Sternocleidomastoid (tissue), 1 donor: ENCODE measurements around a stretch of chr16.

GRCh38 chr16:74695794-74696349 lies 4.8 kb downstream of the MLKL start:
- PRO-cap: unidirectional peak, plus-strand start at chr16:74696103; unidirectional peak, plus-strand start at chr16:74696179

GRCh38 chr16:74724320-74725460 lies 24.0 kb upstream of the MLKL start:
- PRO-cap: no peak

DNA sequence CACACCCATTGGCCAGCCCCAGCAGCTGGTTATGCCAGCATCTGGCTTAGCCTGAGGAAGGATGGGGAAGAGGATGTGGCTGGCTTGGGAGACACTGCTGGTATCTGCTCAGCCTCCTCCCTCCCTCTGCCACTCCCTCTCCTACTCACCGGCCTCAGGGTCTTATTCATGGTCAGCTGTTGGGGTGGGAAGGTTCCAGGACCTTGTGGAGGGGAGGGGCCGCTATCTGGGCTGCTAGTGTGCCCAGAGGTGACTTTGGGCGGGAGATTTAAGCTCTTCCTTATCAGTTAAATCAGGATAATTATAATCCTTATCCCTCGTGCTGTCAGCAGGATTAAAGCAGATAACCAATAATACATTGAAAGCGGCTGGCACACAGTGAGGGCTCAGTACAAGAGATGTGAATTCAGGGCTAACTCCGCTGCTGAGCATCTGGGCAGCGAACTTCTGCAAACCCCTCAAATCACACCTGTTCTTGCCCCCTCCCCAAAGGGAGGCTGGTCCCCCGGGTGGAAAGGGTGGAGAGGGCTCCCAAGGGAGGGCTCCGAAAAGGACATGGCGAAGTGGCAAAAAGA lies 36.1 kb upstream of the MLKL start:
- PRO-cap: no peak

DNA sequence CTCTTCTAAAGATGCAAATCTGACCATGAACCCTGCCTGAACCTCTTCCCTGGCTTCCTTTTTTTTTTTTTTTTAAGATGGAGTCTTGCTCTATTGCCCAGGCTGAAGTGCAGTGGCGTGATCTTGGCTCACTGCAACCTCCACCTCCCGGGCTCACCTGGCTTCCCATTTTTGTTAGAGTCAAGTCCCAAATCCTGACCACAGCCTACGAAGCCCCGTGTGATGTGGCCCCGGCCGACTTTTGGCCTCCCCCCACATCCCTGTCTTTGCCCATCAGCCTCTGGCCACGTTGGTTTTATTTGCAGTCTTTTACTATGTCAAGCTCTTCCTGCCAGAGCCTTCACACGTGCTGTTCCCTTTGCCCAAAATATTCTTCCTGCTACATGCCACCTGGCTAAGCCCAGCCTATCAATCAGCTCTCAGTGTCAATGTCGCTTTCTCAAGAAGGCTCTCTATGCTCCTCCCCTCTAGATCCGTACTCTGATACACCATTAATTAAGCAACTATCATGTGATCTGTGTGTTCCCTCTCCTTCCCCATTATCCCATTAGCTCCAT lies 2.6 kb downstream of the FA2H start:
- PRO-cap: no peak

GRCh38 chr16:74912163-74912523 lies 72.8 kb downstream of the WDR59 start:
- PRO-cap: no peak

DNA sequence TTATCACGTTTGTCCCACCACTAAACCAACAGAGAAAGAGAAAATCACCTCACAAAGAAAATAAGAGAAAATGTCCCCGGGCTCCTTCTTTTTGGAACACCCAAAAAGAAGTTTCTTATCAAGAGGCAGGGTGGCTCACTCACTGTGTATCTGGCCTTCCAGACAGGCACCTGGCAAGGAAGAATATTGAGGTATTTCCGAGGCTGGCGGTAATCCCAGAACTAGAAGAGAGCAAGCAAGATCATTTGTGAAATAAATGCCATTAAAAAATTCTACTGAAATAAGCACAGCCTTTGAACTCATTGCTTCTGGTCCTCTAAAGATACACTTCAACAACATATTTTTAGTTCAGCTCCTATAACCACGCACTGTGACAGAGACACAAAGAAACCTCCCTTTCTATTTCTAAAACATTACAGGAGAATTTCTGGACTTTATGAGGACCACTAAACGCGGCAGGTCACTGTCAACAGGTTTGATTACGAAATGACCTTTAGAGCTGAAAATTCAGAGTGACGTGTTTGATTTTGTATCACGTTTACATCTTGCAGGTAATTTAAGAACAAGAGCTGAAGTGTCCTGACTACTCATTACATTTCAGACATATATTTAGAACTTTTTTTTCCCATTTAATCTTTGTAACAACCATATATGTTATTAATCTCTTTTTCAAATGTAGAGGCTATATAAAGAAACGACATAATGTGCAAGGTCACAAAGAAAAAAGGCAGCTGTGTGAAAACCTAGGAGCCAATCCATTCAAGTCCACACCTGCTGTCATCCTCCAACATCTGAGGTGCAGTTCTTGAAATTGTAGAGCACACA lies 60.9 kb downstream of the WDR59 start:
- PRO-cap: no peak

GRCh38 chr16:74991549-74992595 lies 6.9 kb upstream of the WDR59 start:
- PRO-cap: no peak

DNA sequence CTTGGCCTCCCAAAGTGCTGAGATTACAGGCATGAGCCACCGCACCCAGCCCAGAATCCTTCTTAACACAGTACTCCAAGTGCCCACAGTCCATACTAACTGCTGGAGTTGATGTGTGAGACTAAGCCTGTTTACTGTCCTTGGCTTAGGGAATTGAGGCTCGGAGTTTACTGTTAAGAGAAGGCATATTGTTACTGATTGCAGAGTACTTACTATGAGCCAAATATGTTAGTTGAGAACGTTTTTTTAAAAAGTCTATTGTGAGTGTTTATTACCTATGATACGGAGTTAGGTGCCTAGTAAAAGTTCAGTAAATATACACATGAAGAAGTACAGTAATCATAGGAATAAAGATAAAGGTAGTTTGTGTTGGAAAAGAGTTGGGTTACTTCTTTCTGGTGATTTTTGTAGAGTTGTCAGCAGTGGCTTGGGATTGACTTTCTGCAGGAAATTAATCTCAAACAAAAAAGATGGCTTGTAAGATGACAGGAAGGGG lies 25.3 kb downstream of the ZNRF1 start:
- PRO-cap: no peak

- PRO-cap: no peak
Observed at GRCh38 chr16:75045260-75045647, 46.4 kb downstream of the ZNRF1 start.

DNA sequence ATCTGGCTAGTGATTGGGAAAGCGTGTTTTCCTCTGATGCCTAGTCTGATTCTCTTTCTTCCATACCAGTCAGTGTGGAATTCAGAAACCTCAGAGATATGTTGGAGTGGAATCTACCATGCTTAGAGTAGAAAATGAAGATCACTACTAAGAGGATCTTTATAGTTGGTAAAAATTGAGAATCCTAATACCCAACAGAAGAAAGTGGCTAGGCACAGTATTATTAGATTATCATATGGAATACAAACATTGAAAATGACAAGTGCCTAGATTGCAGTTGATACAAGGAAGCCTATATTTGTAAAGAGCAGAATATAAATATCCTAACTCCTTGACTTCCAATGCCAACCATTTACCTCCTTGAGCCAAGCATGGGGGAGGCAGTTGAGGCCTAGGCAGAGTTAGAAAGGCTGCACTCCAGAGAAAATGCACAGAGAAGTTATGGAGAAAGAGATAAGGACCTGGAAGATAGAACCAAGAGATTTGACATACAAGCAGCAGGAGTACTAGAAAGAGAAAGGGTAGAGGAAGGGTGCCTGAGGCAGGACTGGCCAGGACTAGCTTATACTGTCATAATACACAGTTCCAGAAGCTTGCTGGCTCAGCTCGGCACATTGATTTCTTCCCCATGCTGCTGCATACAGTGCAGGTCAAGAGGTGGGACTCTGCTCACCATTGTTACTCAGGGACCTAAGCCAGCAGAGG lies 33.1 kb downstream of the LDHD start:
- PRO-cap: no peak

GRCh38 chr16:75247988-75248563 lies 3.3 kb downstream of the BCAR1 start:
- PRO-cap: unidirectional peak, minus-strand start at chr16:75248151

- PRO-cap: unidirectional peak, plus-strand start at chr16:75255433
Observed at GRCh38 chr16:75254933-75255712, 3.7 kb upstream of the BCAR1 start.

GRCh38 chr16:75264600-75265507 lies 13.4 kb upstream of the BCAR1 start:
- PRO-cap: unidirectional peak, plus-strand start at chr16:75265142; unidirectional peak, plus-strand start at chr16:75265354

DNA sequence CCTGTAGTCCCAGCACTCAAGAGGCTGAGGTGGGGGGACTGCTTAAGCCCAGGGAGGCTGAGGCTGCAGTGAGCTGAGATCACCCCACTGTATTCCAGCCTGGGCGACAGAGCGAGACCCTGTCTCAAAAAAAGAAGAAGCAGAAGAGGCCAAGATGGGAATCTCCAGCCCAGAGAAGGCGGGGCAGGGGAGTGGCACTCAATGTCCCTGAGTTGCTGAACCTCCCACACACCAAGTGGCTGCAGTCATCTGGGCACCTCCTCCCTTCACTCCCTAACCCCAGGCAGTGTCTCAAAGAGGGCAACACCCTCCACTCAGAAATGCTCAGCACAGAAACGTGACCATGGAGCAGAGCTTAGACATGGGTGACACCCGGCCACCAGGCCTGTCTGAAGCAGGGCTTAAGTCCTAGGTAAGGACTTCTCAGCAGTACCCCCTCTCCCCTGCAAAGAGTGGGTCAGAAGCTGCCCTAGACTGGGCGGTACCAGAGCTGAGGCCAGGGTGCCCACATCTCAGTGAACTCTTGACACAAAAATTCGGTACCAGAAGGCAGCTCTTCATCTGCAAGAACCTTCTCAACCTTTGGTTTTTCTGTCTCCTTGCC lies 36.3 kb upstream of the BCAR1 start:
- PRO-cap: no peak

GRCh38 chr16:76023028-76023301 lies 254.2 kb upstream of the CNTNAP4 start:
- PRO-cap: no peak

GRCh38 chr16:76879340-76879812 lies 311.6 kb upstream of the MON1B start:
- PRO-cap: no peak

- PRO-cap: no peak
Observed at GRCh38 chr16:77200112-77200815, 1.1 kb downstream of the SYCE1L start.

DNA sequence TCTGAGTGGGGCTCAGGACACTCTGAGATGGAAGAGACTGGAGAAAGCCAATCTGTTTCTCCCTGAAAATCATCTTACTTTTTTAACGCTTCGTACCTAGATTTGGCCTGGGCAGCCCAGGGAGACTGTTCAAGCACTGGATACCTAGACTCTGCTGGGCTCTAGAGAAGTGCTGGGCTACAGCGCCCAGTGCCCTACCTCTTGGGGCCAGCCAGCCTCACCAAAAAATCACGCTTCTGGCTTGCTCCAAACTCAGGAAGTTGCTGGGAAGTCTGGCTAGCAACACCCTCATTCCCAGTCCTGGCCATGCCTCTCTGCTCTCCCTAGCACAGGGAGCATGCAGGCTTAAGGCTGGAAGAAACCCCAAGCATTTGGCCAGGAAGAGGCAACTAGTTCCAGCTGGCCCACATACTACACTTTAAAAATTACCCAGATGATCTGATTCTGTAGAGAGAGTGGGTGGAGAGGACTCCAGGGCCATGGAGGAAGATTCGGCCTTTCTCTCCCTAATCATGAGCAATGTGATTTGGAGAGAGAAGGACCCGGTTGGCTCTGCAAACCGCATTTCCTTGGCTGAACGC lies 406.0 kb downstream of the WWOX start:
- PRO-cap: no peak

DNA sequence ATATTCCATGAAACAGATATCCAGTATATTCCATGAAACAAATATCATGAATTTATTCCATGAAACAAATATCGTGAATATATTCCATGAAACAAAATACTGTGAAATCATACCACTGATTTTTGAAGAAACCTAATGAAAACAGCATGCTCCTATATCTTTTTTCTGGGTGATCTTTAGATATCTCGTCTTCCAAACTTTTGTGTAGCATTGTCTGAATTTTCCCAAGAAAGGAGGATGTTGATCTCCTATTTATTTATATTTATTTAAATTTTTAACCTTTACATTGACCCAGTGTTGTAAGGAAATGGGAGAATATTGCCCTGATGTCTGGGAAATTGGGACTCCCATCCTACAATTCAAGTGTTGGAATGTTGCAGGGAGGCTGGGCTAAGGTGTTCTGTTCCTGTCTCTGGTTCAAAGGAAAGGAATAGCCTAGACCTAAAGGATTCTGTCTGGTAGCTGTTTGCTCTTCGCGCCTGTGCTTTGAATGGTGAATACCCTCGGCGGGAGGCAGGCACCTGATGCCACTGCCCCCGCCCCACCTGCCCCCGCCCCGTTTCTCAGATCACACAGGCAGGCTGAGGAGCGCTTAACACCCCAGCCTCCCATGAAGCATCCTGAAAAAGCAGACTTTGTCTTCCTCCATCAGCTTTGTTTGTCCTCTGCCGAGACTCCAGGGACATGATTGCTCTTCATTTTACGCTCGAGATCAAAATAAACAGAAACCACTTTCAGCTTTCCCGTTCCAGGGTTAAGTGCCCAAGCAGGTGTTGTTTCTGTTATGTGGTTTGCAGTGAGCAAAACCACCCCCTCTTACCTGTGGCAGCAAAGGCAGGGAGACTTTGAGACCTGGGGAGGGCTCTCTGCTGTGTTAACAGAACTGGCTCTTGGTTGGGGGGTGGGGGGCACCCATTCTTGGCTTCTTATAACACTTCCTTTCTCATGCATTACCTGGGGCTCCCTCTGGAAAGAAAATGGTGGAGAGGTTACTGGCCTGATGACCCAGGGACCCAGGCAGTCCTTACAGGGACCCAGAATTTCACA lies 452.0 kb downstream of the WWOX start:
- PRO-cap: no peak

- PRO-cap: no peak
Observed at GRCh38 chr16:78606086-78607031, 506.9 kb downstream of the WWOX start.